Sigmoid colon (tissue), 4 donors: ENCODE measurements around a stretch of chr12.

DNA sequence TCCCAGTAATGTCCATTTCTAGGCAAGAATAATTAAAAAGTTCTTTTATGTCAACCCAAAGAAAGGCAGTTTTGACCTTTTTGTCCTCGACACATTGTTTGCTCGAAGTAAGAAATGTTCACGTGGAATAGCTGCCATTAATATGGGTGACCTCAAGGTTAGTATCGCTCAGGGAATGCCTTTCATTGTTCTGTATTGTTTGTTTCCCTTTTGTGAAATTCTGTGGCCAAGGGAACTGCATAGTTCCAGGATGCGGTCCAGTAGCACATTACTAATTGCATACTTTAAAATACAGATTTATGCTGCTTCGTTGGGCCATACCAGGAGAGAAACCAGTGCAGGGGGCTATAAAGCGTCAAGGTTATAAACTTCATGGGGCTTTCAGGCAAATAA, 73.3 kb upstream of the USP44 start:
- PRO-cap, result no peak
- RAMPAGE, long total RNA, 4 experiments, result no peak in any of the 4 experiments

- PRO-cap, result no peak
- RAMPAGE, long total RNA, 4 experiments, result no peak in any of the 4 experiments
Observed at GRCh38 chr12:95665772-95666197, 114.5 kb upstream of the USP44 start.

GRCh38 chr12:95683476-95683806, 107.1 kb downstream of the NTN4 start:
- PRO-cap, result no peak
- RAMPAGE, long total RNA, 4 experiments, result no peak in any of the 4 experiments

DNA sequence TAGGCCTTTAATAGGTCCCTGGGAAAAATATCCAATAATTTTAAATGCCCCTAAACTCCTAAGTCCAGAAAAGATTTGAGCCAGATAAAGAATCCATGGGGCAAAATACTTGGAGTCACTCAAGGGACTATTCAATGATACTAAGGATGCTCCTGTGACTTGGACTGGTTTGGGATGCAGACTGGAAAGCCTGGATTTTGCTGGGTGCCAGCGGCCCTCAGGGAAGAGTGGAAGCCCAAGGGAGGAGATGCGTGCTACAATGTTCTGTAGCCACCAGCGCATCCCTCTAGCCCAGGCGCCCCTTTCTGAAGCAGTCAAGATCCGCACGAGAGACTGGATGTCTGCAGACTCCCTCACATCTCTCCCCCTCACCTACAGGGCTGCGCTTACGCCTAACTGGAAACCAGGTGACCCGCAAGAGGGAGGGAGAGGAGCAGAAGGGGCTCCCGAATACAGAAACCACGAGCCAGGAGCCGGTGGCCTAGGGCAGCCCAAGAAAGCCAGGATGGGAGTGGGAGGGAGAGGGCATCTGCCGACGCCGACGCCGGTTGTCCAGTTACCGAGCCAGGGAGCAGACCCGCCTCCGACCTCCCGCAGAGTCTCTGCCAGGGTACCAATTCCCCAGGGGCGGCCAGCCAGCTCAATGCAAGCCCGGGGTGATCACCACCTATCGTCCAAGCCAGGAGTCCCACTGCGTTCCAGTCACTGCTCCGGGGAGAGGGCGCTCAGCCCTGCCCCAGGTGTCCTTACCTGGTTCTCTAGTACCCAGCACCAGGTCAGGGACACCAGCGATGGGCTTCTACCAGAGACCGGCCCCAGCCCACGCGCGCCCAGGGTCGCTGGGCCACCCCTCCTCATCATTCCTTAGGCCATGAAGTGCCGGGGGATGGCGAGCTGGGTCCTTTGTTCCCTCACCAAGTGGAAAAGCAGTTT, 1.3 kb downstream of the NTN4 start:
- PRO-cap, result no peak
- RAMPAGE, long total RNA, 4 experiments, result no peak in any of the 4 experiments

DNA sequence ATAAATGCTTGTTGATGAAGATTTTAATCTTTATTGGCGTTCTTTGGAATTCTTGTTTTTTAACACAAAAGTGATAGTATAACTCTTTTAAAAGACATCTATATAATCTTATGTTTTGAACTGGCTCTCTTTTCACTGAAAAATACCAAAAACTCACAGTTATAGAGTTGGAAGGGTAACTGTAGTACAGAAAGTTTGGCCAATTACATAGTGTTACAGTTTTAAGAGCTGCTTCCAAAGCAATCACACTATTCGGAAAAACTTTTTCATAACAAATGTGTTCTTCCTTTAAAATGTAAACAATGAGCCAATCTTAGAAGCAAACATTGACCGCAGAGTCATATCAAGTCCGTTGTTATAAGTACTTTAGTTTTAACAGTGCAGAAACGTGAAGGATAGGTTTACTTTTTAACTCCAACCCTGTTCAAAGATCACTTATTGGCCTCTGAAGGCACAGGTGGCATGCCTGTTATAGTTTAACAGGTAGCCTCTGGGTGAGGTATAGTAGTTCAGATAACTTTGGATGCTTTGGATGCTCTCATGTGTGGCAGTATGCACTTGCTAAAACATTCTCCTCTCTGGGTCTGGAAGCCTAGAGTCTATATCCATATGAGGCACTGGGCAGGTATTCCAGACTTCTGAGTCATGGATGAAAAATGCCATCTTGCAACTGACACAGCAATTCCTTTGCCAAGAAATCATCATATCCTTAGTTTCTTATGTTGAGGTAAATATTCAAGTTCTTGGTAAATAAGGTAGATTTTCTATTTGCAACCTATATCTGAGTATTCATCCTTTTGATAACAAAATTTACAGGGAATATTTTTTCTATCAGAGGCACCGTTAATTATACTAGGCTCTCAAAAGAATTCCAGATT, 12.2 kb upstream of the NTN4 start:
- PRO-cap, result unidirectional peak, minus-strand start at position 577 of the sequence
- RAMPAGE, long total RNA, 4 experiments, result no peak in any of the 4 experiments

DNA sequence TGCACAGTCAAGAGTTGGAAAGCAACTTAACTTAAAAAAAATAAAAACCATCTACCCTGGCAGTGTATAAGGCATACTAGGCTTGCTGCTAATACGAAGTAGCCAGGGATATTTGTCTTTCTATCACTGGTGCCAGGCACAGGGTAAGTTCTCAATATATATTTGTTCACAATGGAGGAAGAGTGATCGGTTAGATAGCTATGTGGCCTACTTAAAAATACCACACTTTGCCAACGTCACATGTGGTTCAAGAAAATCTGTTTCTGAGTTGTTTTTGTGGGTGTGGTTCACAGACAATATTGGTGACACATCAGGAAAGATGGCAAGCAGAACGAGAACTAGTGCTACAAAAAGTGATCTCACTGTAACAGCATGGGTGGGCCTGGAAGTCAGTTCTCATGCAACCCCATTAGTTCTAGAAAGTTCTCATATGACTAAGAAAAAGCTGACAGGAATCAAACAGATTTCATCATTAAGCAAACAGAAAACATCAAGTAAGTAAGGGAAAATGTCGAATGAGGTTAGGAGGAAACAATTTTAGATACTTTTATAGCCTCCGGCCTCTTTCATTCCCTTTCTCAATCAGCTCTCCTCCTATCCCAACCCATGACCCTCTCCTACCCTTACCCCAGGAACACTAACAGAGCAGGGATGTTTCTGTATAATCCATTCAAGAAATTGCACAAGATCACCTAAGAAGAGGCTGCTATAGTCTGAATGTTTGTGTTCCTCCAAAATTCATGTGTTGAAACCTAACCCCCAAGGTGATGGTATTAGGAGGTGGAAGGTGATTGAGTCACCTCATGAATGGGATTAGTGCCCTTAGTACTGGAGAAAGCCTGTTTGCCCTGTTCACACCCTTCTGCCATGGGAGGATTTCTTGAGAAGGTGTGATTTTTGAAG, 15.4 kb upstream of the NTN4 start:
- PRO-cap, result no peak
- RAMPAGE, long total RNA, 4 experiments, result no peak in any of the 4 experiments

DNA sequence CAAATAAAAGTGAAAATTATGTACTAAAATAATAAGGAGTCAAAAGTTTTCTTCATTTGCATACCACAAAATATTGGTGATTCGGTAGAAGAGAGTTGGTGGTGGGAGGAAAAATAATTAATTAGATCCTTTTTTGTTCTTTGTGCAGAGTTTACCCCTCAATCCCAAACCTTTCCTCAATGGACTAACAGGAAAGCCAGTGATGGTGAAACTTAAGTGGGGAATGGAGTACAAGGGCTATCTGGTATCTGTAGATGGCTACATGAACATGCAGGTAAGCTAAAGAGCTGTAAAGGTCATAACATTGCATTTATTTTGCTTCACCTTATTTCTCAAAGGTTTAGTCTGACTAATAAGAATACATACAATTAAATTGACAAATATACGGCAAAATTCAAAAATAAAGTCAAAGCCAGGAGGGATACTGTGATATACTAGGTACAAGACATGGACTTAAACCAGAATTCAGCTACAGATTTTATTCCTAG, 2.3 kb downstream of the SNRPF start:
- PRO-cap, result no peak
- RAMPAGE, long total RNA, 4 experiments, result no peak in any of the 4 experiments

DNA sequence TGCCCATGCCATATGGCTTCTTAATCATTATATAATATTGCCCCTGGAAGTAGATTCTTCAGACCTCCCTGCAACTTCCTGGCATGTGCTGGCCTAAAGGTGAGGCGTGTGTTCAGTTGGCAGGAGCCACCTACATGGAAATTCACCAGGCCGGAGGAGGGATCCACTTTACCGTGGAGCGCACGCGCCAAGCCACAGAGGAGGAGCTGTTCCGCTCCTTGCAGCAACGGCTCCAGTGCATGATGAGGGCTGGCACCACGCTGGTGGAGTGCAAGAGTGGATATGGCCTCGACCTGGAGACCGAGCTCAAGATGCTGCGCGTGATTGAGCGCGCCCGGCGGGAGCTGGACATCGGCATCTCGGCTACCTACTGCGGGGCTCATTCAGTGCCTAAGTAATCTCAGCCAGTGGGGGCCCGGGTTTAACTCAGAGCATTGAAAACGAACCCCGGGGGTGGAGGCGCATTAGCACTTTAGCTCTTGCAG, 13.5 kb downstream of the AMDHD1 start:
- PRO-cap, result no peak
- RAMPAGE, long total RNA, 4 experiments, result no peak in any of the 4 experiments

DNA sequence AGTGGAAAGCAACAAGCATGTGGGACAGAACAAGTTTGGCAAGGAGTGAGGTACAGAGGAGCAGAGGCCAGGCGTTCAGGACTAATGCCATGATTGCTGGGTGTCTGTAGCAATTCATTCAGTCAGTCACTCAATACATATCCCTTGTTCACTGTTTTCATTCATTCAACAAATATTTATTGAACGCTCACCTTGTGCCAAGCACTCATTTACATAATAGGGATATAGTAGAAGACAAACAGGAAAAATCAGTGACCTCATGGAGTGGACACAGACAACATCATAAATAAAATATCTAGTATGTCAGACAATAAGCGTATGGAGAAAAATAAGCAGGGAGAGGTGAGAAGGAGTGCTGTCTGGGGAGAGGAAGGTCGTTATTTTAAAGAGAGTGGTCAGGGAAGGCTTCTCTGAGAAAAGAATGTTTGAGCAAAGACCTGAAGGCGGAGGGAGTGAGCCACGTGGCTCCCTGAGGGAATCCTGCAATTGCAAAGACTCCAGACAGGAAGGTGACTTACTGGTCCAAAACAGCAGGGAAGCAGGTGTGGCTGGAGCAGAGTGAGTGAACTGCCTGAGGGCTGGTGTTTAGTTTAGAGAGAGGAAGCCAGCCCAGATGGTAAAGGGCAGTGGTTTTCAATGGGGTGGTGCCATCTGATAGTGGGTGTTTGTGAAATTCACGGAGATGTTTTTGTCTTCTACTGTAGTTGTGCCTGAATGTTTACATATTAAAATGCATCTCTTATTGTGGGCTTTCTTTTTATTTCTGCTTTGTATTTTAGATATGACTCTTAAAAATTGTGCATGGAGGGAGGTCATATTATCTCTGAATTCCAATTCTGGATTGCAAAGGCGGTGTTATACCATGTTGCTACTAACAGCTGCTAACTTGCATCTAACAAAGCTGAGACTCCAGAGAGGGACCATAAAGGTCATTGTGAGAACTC, 58.8 kb upstream of the LTA4H start:
- PRO-cap, result no peak
- RAMPAGE, long total RNA, 4 experiments, result no peak in any of the 4 experiments

DNA sequence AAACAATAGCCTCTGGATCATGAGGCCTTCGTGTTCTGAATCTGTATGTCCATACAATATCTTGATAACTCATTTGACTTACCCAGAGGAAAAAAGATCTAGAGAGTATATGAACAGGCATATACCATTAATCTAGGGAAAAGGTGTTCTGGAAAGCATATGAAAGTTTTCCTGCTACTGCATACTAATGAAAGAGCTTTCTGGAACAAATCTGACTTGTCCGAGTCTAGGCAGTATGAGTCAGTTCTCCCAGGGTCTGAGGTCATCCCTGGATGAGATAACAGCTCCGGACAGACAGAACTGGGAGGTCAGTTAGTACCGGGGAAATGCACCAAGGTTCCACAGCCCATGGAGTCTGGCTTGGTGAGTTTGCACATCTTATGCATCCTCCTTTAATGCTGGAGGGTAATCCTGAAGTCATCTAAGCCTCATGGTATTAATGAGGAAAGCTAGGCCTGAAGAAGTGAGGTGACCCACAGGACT, 52.7 kb upstream of the ELK3 start:
- PRO-cap, result no peak
- RAMPAGE, long total RNA, 4 experiments, result no peak in any of the 4 experiments

GRCh38 chr12:96170208-96170832, 23.9 kb upstream of the ELK3 start:
- PRO-cap, result no peak
- RAMPAGE, long total RNA, 4 experiments, result no peak in any of the 4 experiments

- PRO-cap, result no peak
- RAMPAGE, long total RNA, 4 experiments, result no peak in any of the 4 experiments
Observed at GRCh38 chr12:96197956-96198368, 3.8 kb downstream of the ELK3 start.

GRCh38 chr12:96236190-96236832, 42.1 kb downstream of the ELK3 start:
- PRO-cap, result no peak
- RAMPAGE, long total RNA, 4 experiments, result no peak in any of the 4 experiments

DNA sequence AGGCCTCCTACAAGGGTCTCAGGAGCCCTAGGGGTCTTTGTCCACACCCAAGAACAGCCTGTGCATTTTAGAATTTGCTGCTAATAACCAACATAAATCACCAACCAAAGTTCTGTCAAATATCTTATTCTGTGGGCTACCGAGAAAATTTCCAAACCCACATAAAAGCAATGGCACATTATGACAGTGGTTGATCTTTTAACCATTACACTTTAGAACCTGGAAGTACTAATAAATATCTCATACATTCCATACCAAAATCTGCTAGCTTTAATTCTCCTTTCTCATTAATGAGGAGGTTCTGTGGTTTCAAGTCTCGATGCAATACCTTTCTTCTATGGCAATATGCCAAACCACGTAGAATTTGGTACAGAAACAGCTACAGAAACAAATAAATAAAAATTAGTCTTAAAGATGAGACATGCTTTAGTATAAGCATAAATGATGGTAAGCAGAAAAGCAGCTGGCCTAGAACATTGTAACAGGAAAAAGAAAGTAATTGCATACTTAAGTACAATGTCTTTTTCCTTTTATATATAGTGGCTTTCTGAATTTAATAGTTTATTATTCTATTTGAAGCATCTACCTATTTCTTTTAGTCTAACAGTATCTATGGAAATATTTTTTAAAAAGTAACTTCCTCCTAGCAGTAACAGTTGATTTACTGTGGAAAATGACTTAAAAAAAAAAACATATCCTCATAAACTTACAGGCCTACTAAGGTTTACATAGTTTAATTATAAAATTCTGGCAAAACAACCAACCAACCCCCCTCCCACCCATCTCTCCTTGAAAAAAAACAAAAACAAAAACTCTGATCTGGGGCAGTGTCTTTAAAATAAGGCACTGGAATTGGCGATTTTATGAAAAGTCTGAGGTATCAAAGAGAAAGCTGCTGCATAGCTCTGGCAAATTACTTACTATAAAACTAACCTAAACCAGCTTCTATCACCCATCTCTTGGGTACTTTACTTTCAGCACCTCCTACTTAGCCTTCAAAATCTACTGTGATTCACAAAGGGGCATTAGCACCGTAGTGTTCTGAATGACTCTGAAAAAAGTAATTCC, 100.9 kb downstream of the ELK3 start:
- PRO-cap, result no peak
- RAMPAGE, long total RNA, 4 experiments, result no peak in any of the 4 experiments

GRCh38 chr12:96399128-96399924, 913 bp downstream of the CDK17 start:
- PRO-cap, result unidirectional peak, plus-strand start at chr12:96399465
- RAMPAGE, long total RNA, 4 experiments, result start-site peak on the plus strand in 1 of 4 experiments, at chr12:96399459-96399503 at its widest, 12 reads per replicate

GRCh38 chr12:97460519-97461048, 553.5 kb downstream of the NEDD1 start:
- PRO-cap, result no peak
- RAMPAGE, long total RNA, 4 experiments, result no peak in any of the 4 experiments

GRCh38 chr12:97568472-97569016, 661.5 kb downstream of the NEDD1 start:
- PRO-cap, result no peak
- RAMPAGE, long total RNA, 4 experiments, result no peak in any of the 4 experiments

DNA sequence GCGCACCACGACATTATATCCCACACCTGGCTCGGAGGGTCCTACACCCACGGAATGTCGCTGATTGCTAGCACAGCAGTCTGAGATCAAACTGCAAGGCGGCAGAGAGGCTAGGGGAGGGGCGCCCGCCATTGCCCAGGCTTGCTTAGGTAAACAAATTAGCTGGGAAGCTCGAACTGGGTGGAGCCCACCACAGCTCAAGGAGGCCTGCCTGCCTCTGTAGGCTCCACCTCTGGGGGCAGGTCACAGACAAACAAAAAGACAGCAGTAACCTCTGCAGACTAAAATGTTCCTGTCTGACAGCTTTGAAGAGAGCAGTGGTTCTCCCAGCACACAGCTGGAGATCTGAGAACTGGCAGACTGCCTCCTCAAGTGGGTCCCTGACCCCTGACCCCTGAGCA, 791.2 kb upstream of the TMPO start:
- PRO-cap, result no peak
- RAMPAGE, long total RNA, 4 experiments, result no peak in any of the 4 experiments

DNA sequence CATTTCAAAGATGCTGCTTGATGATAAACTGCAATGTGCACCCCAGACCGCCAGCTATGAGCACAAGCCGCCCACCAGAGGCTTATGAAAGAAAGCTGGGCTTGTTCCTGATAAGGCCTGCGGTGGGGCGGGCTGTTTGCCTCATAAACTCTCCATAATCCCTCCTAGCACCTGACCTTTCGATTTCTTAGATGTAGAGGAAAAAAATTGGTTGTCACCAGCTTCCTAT, 759.3 kb upstream of the TMPO start:
- PRO-cap, result no peak
- RAMPAGE, long total RNA, 4 experiments, result no peak in any of the 4 experiments

- PRO-cap, result no peak
- RAMPAGE, long total RNA, 4 experiments, result no peak in any of the 4 experiments
Observed at GRCh38 chr12:98464050-98464781, 51.2 kb upstream of the TMPO start.